CMK (cell line): ENCODE results near the gene FN1.

DNA sequence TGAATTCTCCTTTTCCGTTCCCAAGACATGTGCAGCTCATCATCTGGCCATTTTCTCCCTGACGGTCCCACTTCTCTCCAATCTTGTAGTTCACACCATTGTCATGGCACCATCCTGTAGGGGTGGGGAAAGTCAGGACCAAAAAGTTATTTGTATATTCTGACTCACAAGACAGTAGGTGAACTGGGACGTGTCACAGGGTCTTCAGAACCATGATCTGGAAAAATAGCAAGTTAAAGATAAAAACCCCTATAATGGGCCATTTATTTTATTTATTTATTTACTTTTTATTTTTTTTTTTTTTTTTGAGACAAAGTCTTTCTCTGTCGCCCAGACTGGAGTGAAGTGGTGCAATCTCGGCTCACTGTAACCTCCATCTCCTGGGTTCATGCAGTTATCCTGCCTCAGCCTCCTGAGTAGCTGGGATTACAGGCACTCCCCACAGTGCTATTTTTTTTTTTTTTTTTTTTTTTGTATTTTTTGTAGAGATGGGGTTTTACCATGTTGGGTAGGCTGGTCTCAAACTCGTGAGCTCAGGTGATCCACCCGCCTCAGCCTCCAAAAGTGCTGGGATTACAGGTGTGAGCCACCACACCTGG lies 53.8 kb downstream of the ATIC start:
- RRBS: no CpG with 5 or more reads among the region's 7 CpGs

- RRBS: no CpG with 5 or more reads among the region's 11 CpGs
These were observed 7.8 kb downstream of the FN1 start for GRCh38 chr2:215428112-215428421.

DNA sequence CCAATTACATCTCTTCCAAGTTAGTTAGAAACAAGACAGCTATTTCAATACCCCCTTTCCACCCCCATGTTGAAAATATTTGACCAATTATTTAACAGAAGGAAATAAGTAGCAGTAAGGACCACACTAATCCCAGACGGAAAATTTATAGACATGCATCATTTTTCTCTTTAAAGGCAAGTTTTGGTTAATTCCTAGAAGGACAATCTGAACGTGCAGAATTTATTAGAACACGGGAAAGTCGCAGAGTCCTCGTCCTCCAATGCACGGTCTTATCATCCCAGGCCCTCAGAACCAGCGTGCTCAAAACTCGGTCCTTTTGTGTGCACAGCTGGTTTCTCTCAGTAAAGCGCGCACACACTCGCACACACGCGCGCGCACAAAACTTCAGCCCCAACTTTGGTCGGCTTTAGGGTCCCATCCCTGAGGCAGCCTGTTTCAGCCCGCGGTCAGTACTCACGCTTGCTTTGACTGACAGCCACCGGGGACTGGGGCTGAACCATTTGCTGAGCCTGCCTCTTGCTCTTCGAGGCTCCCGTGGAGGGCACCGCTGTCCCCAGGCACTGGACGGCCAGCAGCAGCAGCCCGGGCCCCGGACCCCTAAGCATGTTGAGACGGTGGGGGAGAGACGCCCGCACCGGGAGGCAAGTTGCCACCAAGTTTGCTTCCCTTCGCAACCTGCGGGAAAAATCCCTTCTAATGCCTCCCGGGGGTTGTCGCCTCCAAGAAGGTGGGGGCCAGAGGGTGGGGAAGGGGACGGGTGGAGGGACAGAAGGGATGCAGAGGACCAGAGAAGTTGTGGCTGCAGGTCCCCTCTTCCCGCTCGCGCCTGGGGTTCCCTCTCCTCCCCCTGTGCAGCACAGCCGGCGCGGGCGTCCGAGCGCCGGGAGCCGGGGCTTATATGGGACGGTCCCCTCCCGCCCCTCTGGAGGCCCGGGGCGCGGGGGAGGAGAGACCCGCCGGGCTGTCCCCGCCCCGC lies at the start of gene FN1:
FN1 (minus strand) TSS at position 874 of the 979 bp plus-strand sequence.
- RRBS: 15% methylated on average over 16 of the region's 55 CpGs

- RRBS: under 1% methylated on average over 2 of the region's 49 CpGs
These were observed 639 bp upstream of the FN1 start for GRCh38 chr2:215436174-215437239.

DNA sequence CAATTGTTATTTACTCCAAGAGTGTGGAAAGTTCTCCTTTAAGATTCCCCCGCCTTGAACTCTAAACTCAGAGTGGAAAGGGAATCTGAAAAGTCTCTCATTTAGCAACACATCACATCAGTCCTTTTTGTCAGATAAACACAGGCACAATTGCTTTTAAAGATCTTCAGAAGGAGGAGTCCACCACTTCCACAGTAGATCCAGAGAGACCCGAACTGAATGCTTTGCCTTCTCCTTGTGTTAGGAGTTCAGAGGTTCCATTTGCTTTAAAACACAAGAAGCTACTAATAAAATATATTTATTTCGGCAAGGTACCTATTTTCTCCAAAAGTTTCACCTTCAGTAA lies 1.3 kb upstream of the FN1 start:
- RRBS: no CpG with 5 or more reads among the region's 3 CpGs

DNA sequence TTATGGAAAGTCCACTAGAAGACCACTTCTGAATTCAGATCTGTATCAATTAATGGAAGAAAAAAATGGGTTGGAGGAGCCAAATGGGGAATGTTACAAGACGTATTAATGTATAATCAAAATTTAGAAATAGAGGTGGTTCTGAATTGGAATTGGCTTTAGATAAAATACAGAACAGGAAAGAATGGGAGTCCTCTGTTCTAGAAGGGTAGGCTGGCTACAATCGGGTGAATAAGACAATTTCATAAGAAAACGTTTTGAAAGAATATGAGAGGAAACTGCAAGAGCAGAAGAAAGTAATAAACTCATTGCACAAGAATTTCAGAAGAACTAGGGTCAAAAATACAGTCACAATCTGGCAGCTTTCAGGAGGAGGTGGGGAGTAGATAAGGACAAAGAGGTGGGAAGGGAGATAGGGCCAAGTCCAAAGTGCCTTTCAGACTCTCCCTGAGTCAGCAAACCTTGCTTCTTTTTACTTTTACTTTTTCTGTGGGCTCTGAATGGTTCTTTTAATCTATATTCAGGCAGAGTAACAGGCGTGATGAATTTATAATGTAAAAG lies 69.5 kb upstream of the FN1 start:
- RRBS: no CpG with 5 or more reads among the region's 4 CpGs

GRCh38 chr2:215700901-215701320 lies 265.0 kb upstream of the FN1 start:
- RRBS: no CpG with 5 or more reads among the region's 4 CpGs

- RRBS: no CpG with 5 or more reads among the region's 1 CpG
These were observed 277.6 kb upstream of the FN1 start for GRCh38 chr2:215713322-215713917.

GRCh38 chr2:215848696-215849284 lies 164.6 kb downstream of the MREG start:
- RRBS: no CpG with 5 or more reads among the region's 2 CpGs

GRCh38 chr2:215903236-215903679 lies 110.1 kb downstream of the MREG start:
- RRBS: no CpG with 5 or more reads among the region's 1 CpG

GRCh38 chr2:215903680-215904234 lies 109.6 kb downstream of the MREG start:
- RRBS: no CpG with 5 or more reads among the region's 3 CpGs

DNA sequence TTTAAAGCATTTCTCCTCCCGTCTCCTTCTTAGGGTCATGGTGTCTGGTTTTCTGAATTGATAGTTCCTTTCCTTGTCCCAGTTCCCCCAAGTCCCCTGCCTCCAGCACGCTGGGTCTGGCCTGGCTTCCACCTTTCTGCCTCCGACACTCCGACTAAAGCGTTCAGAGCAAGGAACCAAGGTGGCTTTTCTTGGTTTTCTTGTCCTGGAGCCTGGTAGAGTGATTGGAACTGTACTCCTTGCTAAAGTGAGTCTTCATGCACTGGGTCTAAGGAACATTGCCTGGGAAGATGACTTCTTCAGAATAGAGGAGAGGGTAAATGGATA lies 109.1 kb downstream of the MREG start:
- RRBS: no CpG with 5 or more reads among the region's 5 CpGs

DNA sequence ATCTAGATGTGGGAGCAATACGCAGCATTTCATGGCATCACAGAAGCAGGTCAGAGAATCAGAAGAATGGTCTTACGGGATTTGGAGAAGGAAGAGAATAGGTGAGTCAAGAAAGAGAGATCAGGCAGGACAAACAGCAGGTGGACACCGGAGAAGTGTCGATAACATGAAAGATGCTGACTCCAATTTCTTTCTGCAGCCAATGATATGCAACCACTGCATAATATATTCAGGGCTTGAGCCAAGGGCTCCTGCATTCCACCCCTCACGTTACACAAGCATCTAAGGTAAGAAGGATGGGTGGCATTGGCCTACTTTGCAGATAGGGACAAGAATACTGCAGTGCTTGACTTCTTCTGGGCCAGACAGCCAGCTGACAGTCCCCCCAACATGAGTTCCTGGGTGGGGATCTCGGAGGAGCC lies 13.5 kb downstream of the MREG start:
- RRBS: no CpG with 5 or more reads among the region's 6 CpGs

DNA sequence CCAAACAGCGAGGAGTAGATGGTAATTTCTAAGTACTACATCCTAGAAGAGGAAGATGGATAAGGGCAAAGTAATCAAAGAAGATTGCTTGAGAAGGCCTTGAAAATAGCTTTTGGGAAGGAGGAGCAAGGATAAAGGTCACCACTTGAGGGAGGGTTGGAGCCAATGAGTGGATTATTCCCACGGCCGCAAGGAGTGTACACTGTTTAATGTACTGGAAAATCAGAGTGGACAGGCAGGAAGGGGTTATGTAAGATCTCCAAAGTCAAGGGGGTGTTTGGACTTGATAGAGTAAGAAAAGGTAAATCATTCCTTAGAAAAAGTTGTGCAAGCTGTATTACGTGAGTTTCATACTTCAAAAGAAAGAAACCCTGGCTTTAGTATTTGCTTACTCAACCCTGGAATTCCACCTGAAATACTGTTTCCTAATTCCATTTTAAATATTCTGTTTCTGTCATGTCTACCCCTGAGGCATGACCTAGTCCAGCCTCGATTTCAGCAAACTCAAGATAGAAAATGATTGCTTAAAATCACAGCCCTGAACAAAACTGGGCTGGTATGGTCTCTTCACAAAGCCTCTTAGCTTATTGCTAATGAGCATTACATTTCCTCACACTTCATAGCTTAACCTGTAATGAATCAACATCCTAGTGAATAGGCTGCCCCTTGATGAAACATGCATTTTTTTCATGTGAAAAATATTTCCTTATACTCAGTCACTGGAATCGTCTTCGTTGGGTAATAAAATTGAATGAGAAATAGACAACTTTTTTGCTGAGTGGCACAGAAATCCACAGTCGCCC lies 1.1 kb downstream of the MREG start:
- RRBS: no CpG with 5 or more reads among the region's 8 CpGs

DNA sequence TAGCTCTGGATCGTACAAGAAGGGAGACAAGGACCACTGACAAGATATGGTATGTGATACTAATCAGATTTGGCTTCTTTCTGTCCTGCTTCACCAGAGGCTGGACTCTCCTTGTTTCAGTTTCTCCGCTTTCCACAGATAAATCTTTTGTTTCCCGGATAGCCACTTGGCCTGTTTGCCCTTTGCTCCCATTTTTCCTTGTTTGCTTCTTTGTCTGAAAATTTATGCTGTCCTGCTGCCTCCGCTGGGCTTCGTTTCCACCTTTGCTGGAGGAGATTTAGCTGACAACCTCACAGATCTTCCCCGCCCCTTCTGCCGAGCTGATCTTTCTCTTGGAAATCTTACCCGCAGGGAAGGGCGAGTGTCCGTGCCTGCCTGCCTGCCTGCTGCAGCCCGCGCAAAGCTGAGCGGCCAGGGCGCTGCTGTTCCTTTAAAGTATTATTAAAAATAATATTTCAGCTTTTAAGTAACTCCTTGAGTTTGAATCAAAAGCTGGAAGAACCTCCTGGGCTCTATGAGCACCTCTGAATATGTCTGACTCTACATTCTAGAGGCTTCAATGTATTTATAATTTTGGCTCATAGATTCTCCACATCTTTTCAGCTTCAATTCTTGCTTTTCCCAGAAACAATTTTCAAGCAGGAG lies 1.4 kb upstream of the XRCC5 start:
- RRBS: no CpG with 5 or more reads among the region's 14 CpGs

- RRBS: no CpG with 5 or more reads among the region's 2 CpGs
These were observed 69.2 kb downstream of the MARCHF4 start for GRCh38 chr2:216302998-216303569.

- RRBS: no CpG with 5 or more reads among the region's 6 CpGs
These were observed 553 bp upstream of the MARCHF4 start for GRCh38 chr2:216372709-216373362.

DNA sequence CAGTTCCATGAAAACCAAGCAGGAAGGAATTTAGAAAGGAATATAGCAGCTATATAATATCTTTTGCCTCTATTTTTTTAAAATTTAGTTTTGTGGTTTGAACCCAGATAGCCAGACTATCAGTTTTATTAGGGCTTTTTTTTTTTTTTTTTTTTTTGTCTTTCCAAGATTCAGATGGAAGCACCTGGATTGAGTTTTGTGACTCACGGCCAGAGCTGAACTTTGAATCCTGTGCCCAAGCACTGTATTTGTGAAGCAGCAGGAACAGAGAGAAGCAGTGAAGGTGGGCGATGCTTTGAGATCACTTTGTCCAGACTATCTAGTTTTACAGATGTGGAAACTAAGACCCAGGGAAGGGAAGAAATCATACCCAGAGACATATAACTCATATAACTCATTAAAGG lies 33.9 kb downstream of the RPL37A start:
- RRBS: no CpG with 5 or more reads among the region's 2 CpGs

DNA sequence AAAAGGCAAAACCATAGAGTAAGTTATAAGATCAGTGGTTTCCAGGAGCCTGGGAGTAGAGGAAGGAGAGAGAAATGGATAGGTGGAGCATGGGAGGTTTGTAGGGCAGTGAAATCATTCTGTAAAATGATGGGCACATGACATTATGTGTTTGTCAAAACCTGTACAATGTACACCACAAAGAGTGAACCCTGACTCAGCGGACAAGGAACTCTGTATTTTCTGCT lies 61.8 kb upstream of the IGFBP2 start:
- RRBS: no CpG with 5 or more reads among the region's 1 CpG

DNA sequence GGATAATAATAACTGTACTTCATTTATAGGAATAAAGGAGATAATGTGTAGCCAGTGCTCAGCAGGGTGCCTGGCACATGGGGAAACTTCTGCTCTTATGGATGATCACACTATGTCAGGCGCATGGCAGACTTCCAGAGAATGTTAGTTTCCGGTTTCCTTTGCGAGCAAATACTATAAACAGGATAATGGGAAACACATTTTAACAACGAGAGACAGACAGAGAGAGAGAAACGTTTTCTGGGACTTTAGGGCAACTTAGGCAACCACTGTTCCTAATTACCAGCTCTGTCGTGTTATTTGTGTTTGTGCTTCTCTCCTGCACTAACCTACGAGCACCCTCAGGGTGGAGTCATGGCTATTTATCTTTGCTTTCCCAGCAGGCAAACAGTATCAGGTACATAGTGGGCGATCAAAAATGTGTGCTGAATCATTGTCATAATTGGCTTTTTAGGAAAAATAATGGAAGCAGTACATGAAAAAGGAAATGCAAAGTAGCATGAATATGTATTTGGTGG lies 36.9 kb upstream of the IGFBP2 start:
- RRBS: no CpG with 5 or more reads among the region's 8 CpGs